ENCODE measurements around the genes FAM246B, GSC2, SLC25A1, CDC45, TXNRD2, ARVCF and TANGO2.

DNA sequence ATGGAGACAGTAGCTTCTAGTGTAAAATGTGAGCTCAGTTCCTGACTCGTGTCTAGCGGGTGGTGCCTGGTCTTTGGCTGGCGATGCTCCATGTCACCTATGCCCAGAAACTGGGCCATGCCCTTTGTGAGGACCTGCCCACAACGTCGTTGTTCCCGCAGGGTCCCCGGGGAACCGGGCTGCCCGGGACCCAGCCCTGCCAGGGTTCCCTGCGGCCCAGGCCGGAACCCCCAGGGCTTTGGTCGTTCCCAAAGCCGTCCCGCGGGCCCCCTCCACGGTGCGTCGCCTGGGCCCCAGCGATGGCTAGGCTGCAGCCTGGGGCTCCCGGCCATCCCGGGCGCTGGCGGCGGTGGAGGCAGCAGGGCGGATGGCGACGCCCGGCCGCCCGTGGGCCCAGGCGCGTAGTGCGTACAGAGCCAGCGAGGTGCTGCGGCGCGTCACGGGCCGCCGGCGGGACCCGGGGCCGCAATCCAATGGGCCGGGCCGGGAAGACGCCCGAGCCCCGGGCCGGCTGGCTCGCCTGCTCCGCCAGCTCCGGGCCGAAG is at the start of gene FAM246B:
TSS of gene FAM246B (plus strand) at position 368 of the 545 bp plus-strand sequence.
- PRO-cap, result no peak

- PRO-cap, result no peak
Measured at GRCh38 chr22:19150219-19150496, at the start of gene GSC2. Gene GSC2, minus strand, starts transcription at chr22:19150292.

- PRO-cap, result no peak
Measured at GRCh38 chr22:19172865-19173523, 5.5 kb downstream of the SLC25A1 start.

DNA sequence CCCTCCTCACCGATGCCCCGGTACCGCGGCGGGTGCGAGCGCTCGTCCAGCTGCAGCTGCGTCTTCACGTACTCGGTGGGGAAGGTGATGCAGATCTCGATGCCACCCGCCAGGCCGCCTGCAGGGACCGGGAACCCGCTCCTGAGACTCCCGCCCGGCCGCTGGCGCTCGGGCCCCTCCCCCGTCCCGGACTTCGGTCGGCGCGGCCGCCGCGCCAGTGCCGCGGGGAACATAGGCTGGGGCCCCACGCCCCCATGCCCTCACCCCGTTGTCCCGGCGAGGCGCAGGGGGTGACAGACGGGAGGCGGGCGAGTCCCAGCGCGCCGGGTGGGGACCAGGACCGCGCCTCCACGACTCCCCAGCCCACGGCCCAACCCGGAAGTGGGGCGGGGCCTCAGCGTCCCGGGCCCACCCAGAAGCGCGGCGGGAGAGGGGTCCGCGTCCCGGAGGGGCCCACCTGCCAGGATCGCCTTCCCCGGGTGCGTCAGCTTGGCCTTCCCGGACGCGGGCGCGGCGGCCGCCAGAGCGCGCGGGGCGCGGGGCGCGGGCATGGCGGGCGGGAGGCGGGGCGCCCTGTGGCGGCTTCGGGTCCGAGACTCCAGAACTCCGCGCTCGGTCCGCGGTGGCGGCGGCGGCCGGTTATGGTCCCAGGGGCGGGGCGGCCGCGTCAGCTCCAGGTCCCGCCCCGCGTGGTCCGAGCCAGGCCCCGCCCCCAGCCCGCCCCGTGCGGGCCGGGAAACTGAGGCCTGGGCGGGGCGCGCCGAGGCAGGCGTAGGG is at the start of gene SLC25A1:
TSS of gene SLC25A1 (minus strand) at position 614 of the 777 bp plus-strand sequence.
- PRO-cap, result bidirectional peak, plus-strand start at position 397 of the sequence, minus-strand start at position 367 of the sequence; bidirectional peak, plus-strand start outside the sequence, minus-strand start at position 627 of the sequence

GRCh38 chr22:19197484-19198491 is 19.3 kb upstream of the SLC25A1 start:
- PRO-cap, result no peak

- PRO-cap, result no peak
Measured at GRCh38 chr22:19242473-19243134, 48.9 kb downstream of the CLTCL1 start.

DNA sequence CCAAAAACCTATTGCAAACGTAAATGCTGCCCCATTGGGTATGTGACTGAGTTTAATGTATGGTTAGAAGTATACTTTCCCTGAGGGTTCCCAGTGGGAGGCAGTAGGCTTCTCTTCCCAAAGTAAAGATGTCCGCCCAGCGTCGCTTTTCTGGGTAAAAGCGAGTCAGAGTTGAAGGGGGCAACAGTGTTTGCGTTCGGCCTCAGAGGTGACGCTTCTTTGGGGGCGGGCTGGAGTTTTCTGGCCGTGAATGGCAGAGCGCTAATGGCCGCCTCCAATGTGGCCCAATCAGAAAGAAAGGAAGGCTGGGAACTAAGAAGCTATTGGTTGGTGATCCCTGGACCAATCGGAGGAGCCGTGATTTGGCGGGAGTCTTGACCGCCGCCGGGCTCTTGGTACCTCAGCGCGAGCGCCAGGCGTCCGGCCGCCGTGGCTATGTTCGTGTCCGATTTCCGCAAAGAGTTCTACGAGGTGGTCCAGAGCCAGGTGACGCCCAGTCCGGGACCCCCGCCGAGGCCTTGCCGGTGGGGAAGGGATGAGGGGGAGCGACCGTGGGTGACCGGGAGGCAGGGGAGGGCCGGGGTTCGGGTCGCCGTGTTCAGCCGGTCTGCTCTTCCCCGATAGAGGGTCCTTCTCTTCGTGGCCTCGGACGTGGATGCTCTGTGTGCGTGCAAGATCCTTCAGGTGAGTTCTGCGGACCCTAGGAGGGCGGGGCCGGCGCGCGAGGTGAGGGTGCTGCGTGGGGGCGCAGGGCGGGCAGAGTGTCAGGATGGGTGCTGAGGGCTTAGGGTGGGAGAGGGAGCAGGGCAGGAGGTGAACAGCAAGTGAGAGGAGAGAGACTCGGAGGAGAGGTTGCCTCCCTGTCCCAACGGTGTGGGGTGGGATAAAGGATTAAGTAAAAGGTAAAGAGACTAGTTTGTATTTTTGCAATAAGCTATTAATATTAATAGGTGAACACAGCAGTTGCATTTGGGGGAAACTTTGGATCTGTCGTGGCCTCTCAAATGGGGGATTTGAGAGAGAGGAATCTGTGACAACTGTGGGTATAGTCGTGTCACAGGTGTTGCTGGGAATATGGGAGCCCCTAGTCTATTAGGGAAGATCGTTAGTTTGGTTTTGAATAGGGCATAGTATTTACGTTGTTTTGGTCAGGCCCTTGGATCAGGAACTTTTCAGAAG is at the start of gene CDC45:
TSS of gene CDC45 (plus strand) at position 387 of the 1,179 bp plus-strand sequence.
- PRO-cap, result unidirectional peak, plus-strand start at position 360 of the sequence

DNA sequence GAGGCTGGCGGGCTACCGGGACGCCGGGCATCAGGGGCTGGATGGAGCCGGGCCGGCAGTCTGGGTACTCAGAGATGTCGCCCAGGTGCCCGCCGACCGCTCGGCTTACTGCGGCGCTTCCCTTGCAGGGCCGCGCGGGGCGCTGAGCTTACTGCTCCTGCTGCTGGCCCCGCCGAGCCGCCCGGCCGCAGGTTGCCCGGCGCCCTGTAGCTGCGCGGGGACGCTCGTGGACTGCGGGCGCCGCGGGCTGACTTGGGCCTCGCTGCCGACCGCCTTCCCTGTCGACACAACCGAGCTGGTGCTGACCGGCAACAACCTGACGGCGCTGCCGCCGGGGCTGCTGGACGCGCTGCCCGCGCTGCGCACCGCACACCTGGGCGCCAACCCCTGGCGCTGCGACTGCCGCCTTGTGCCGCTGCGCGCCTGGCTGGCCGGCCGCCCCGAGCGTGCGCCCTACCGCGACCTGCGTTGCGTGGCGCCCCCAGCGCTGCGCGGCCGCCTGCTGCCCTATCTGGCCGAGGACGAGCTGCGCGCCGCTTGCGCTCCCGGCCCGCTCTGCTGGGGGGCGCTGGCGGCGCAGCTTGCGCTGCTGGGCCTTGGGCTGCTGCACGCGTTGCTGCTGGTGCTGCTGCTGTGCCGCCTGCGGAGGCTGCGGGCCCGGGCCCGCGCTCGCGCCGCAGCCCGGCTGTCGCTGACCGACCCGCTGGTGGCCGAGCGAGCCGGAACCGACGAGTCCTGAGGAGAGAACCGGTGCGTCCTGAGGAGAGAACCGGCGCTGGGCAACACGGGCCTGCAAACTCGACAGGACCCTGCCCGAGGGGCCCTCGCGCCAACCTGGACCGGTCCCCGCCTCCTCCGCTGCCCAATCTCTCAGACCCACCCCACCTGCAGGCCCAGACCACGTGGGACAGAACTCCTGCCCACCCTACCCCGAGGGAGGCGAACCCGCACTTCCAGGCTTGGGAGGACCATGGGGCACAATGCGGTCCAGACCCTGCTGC is 687 bp downstream of the GP1BB start:
- PRO-cap, result unidirectional peak, plus-strand start at position 70 of the sequence; bidirectional peak, plus-strand start at position 390 of the sequence, minus-strand start at position 401 of the sequence

GRCh38 chr22:19725375-19725971 is 2.1 kb downstream of the GP1BB start:
- PRO-cap, result no peak

- PRO-cap, result no peak
Measured at GRCh38 chr22:19844003-19845079, 10.3 kb downstream of the GNB1L start.

DNA sequence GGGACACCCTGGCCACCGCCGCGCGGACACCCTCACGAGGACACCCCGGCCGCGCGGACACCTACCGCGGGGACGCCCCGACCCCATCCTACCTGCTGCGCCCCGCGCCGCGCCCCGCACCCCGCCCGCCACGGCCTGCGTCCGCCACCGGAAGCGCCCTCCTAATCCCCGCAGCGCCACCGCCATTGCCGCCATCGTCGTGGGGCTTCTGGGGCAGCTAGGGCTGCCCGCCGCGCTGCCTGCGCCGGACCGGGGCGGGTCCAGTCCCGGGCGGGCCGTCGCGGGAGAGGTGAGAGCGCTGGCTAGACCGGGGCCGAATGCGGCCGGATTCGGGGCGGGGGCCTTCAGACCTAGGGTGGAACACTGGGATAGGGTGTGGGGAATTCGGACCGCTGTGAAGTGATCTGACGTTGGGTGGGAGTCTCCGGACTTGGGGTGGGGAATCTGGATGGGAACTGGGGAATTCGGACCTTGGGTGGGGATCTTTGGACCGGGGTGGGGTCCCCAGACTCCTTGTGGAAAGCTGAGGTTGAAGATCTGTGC is at the start of gene TXNRD2:
TSS of gene TXNRD2 (minus strand) at position 210 of the 543 bp plus-strand sequence.
- PRO-cap, result bidirectional peak, plus-strand start at position 263 of the sequence, minus-strand start at position 210 of the sequence

- PRO-cap, result no peak
Measured at GRCh38 chr22:19958431-19958914, 16.9 kb upstream of the TXNRD2 start.

DNA sequence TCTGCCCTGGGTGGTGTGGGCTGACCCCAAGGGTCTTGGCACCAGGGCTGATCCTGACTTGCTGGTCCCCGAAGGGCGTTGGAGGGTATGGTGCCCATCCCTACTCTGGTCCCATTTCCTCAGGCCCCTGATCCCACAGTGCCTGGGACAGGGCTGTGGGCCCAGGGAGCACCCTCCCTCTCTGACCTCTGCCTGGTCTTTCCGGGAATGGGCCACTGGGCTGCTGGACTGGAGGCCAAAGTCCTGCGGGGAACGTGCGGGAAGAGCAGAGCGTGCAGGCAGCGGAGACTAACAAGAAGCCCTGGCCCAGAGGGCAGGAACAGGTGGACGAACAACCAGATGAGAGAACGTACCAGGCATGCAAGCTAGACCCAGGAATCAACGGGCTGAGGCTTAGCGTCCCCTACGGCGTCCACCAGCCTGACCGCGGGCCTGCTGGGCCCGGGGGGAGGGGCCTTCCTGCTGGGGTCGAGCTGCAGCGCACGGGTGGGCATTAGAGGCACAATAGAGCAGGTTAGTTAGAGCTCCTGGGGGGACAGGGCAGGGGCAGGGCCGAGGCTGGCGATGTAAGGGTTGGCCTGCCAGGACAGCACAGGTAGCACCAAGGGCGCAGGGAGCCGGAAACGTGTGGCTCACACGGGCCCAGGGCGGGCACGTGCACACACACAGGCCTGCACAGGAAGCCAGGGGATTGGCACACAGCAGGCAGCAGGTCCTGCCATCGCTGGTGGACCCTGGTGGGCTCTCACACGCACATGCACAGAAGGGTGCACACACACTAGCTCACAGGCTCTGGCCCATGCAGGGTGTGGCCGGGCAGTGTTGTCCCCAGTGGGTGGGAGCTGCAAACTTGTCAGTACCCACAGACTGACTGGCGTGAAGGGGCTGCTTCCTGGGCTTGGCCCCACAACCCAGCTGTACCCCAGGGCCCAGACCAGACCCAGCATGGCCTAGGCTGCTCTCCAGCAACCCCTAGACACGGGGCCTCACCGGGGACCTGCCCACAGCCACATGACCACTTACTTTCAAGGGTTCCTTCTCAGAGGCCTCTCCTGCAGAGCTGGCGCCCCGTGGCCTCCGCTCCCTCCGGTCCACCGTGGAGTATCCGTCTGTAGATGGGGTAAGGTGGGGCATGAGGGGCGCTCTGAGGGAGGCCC is 29.6 kb upstream of the TXNRD2 start:
- PRO-cap, result no peak

DNA sequence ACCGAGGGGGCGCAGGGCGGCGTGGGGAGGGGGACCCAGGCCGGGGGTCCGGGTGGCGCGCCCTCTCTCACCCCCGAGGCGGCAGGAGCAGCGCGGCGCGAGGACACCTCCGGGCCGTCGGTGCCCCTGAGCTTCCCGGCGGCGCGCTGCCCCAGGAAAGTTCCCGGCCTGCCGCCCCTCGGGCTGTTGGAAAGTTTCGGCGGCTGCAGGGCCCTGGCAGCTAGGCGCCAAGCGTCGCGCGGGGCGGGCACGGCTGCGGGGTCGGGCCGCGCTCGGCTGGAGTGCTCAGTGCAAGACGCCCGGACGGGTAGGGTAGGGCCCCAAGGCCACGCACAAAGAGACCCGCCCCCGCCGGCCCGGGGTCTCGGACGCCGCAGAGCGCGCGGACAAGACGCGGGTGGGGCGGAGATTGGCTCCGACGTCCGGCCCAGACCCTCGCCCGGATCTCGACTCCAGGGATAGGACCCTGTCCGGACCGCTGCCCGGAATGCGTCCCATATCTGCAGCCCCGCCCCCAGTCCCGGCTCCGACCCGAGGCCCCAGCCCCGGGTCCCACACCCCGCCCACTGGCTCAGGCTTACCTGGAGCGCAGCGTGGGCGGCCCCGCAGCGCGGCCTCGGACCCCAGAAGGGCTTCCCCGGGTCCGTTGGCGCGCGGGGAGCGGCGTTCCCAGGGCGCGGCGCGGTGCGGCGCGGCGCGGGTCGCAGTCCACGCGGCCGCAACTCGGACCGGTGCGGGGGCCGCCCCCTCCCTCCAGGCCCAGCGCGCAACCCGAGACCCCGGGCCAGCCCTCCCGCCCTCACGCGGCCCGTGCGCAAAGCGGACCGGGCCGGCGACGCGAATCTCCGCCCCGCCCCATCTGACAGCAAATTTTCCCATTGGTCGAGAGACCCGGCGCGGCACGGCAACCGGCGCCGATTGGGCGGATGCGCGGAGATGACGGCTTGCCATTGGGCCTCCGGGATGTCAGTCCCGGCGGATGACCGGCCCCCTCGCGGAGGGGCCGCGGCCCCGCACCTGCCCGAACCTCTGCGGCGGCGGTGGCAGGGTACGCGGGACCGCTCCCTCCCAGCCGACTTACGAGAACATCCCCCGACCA is at the start of gene ARVCF:
TSS of gene ARVCF (minus strand) at position 816 of the 1,099 bp plus-strand sequence.
- PRO-cap, result bidirectional peak, plus-strand start at position 969 of the sequence, minus-strand start at position 805 of the sequence

- PRO-cap, result bidirectional peak, plus-strand start at chr22:20021111, minus-strand start at chr22:20020890
Measured at GRCh38 chr22:20020674-20021220, at the start of gene TANGO2. Gene TANGO2, plus strand, starts transcription at chr22:20021110.

GRCh38 chr22:20117862-20118486 is 948 bp upstream of the TRMT2A start:
- PRO-cap, result no peak

- PRO-cap, result no peak
Measured at GRCh38 chr22:20158973-20159670, 8.3 kb upstream of the CCDC188 start.

DNA sequence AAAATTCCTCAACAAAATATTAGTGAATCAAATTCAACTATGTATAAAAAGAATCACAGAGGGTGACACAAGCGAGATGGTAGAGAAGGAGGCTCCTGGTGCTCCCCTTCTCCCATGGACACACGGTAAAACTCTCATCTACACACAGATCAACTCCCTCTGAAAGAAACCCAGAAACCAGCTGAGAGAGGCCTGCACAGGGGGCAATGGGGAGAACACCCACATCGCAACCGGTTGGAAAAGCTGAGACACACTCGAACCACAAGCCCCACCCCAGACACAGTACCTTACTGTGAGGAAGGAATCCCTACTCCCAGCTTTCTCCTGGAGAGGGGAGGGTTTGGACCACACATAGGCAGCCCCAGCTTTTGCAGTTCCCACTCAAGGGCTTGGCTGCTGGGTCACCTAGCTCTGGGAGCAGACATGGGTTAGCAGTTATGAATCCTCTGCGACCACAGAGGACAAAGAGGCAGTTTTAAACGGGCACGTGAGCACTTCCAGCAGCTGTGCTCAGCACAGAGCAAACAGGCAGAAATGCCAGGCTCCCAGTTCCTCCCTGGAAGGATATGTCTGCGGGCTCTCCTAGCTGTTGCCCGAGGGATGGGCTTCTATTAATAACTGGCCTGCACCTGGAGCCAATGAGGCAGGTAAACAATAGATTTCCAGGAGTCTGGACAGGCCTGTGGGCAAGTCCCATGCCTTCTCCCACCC is 21.5 kb upstream of the ZNF74 start:
- PRO-cap, result no peak

DNA sequence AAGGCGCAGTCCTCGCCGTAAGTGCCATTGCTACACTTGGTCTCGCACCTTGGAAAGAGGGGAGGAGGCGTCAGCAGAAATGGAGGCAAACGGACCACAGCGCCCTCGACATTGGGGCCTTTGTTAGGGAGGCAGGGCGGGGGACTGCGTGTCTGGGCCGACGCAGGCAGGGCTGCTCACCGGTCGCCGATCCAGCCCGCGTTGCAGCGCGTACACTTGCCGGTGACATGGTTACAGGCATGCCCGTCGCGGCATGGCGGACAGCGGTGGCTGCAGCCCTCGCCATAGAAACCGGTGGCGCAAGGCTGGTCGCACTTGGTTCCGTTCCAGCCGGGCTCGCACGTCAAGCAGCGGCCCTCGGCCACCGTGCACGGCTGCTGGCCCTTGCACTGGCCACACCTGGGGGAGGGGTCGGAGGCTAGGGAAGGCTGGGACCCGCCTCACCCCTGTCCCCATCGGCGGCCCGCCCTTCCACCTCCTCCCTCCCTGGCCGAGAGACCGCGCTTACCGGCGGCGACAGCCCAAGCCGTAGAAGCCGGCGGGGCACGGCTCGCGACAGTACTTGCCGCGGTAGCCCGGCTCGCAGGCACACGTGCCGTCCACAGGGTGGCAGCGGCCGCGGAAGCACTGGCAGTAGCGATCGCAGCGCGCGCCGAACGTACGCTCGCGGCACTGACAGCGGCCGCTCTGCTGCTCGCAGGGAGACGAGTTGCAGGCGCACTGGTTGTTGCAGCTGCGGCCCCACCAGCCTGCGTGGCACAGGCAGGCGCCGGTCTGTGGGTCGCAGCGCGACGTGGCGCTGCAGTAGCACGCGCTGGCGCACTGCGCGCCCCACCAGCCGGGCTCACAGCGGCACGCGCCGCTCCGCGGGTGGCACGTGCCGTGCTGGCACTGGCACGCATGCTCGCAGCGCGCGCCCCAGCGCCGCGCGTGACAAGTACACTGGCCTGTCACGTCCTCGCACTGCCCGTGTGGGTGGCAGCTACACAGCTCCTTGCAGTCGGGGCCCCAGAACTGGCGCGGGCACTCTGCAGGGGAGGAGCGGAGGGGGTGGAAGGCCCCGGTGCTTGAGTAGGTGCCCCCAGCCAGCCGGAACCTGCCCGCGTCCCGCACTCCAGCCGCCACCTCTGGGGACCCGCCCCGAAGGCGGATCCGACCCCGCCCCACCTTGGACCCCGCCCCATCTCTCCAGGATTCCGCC is 6.7 kb downstream of the SCARF2 start:
- PRO-cap, result bidirectional peak, plus-strand start at position 264 of the sequence, minus-strand start at position 203 of the sequence; bidirectional peak, plus-strand start at position 469 of the sequence, minus-strand start at position 376 of the sequence; bidirectional peak, plus-strand start at position 999 of the sequence, minus-strand start at position 776 of the sequence; unidirectional peak, minus-strand start at position 1,129 of the sequence

DNA sequence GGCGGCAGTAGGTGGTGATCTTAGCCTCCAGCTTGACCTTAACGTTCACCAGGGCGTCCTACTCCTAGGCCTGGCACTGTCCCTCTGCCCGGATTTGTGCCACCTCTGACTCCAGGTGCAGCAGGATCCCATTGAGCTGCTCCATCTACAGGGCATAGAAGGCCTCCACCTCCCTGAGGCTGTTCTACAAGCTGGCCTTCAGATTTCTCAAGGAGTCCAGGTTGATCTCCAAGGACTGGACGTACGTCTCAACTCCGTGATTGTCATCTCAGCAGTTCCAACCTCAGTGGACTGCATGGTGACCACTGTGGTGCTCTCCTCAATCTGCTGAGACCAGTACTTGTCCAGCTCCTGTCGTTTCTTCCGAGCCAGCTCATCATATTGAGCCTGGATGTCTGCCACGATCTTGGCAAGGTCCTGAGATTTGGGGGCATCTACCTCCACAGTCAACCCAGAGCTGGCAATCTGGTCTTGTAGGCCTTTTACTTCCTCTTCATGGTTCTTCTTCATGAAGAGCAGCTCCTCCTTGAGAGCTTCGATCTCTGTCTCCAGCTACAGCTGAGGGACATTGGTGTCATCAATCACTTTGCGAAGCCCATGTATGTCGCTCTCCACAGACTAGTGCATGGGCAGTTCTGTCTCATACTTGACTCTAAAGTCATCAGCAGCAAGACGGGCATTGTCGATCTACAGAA is 12.5 kb downstream of the KLHL22 start:
- PRO-cap, result no peak

All from fallopian tube (tissue), 1 donor.